ENCODE data around the genes MYBL2, WFDC12 and PI3.

DNA sequence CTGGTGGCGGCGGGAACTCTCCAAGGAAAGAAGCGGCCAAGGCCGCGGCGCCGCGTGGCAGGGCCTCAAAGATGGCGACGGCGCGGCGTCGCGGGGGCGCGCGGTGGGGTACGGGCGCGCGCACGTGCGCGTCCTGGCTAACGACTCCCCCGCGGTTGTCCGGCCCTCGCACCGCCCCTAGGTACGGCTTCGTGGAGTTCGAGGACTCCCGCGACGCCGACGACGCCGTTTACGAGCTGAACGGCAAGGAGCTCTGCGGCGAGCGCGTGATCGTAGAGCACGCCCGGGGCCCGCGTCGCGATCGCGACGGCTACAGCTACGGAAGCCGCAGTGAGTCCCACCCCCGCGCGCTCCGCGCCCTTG, 465 bp downstream of the SRSF6 start:
- PRO-cap: bidirectional peak, plus-strand start at position 192 of the sequence, minus-strand start at position 87 of the sequence

- PRO-cap: bidirectional peak, plus-strand start at chr20:43667114, minus-strand start at chr20:43666963
These were observed at the start of gene MYBL2 for GRCh38 chr20:43666747-43667352. MYBL2 (plus strand) TSS chr20:43667114.

DNA sequence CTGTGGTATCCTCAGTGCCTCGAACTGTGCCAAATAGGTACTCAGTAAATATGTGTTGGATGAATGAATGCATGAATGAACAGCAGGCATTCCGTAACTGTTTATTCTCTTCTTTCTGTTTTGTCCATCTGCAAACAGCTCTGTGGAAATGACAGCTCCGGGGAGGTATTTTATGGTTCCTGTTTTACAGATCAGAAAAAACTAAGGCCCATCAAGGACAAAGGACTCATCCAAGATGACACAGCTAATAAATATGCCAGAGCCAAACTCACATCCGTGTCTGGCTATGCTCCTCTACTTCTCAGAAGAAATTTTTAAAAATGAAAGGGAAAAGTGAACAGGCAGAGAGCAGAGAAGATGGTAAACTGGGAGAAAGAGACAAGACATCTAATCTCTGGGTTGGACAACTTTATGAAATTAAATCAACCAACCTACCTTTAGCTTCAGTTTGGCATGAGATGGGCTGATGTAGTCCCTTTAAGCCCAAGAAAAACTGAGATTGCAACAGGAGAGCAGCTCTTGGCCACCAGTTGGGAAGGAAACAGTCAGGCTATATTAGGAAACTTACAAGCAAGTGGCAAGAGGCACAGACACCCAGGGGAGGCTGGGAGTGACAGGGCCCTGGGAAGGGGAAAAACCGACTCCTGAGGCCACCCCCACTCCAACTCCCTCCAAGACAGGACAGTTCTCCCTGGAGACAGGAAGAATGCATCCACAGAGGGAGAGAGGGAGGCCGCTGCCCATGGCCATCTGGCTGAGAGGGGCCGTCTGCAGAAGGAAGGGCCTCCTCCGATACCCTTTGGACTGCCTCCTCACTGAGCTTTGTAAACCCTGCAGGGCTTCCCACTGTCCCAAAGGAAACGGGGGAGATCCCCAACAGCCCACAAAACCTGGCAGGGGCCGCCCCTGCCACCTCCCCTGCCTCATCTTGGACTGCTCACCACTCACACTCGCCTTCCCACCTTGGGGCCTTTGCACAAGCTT, 20.7 kb downstream of the JPH2 start:
- PRO-cap: no peak

DNA sequence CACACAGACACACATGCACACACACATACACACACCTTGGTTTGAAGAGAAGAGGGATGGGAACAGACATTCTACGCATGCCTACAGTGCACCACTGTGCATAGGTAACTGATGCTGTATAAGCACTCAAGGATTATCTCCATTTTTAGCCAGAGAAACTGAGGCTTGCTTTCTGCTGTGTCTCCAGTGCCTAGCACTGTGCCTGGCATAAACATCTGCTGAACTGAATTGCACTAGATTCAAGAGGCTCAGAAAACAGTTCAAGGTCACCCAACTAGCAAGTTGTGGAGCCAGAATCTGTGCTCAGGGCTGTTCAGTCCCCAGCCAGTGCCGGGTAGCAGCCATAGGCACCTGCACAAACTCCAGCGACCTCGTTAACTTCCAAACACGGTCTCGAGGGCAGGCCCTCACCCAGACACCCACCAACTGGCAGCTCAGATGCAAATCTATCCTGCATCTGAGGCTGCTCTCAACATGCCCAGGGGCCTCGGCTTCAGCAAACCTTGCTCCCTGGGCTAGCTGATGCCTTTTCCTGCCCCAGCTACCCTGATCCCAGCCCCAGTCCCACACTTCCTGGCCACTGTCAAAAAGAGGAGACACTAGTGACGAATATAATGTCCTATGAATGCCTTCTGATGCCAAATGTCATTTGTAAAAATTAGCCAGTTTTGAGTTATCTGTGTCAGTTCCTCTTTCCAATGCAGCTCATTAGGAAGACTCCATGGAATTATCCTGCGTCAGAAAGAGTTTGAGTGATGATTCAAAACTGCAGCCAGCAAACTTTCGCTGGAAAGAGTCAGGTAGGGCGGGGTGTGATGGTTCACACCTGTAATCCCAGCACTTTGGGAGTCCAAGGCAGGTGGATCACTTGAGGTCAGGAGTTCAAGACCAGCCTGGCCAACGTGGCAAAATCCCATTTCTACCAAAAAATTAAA, 3.7 kb downstream of the JPH2 start:
- PRO-cap: unidirectional peak, minus-strand start at position 373 of the sequence

DNA sequence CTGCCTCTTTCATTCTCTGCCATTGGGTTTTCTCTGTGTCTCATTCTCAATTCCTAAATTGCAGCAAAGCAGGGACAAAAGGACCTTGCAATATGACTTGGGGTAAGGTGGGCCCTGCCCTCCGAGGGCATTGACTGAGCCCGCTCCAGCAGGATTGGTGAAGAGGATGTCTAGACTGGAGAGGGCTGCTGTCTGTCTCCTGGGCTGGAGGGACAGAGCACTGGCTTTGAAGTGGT, 278 bp upstream of the R3HDML start:
- PRO-cap: no peak

- PRO-cap: no peak
These were observed 40.1 kb downstream of the HNF4A start for GRCh38 chr20:44395453-44396166.

DNA sequence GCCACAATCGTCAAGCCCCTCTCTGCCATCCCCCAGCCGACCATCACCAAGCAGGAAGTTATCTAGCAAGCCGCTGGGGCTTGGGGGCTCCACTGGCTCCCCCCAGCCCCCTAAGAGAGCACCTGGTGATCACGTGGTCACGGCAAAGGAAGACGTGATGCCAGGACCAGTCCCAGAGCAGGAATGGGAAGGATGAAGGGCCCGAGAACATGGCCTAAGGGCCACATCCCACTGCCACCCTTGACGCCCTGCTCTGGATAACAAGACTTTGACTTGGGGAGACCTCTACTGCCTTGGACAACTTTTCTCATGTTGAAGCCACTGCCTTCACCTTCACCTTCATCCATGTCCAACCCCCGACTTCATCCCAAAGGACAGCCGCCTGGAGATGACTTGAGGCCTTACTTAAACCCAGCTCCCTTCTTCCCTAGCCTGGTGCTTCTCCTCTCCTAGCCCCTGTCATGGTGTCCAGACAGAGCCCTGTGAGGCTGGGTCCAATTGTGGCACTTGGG, 46.0 kb upstream of the TTPAL start:
- PRO-cap: no peak

GRCh38 chr20:44464975-44465641, 10.6 kb upstream of the TTPAL start:
- PRO-cap: no peak

- PRO-cap: no peak
These were observed 16.8 kb downstream of the TTPAL start for GRCh38 chr20:44492422-44492908.

GRCh38 chr20:44576204-44576669, 6.1 kb upstream of the PKIG start:
- PRO-cap: no peak

DNA sequence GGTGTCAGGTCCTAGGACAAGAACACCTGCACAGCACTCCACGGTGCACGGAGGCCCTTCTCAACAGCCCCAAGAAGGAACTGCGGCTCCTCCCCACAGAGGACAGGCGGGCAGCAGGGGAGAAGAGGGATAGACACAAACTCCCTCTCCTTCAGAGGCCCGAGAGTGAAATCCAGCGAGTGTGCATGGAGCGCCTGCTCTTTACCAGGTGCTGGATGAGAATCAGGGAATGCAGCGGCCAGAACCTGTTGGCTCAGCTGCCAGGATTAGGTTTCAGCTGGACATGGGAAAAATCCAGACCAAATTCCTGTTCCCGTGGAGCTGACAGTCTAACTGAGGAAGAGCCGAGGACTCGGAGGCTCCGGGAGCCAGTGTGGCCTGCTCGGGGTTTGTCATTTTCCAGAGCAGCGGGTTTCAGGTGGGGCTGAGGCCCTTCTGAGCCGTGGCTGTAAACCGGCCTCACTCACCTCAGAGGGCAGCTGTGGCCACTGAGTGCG, 27.1 kb downstream of the PKIG start:
- PRO-cap: no peak

- PRO-cap: no peak
These were observed 10.7 kb upstream of the KCNK15 start for GRCh38 chr20:44734929-44735446.

DNA sequence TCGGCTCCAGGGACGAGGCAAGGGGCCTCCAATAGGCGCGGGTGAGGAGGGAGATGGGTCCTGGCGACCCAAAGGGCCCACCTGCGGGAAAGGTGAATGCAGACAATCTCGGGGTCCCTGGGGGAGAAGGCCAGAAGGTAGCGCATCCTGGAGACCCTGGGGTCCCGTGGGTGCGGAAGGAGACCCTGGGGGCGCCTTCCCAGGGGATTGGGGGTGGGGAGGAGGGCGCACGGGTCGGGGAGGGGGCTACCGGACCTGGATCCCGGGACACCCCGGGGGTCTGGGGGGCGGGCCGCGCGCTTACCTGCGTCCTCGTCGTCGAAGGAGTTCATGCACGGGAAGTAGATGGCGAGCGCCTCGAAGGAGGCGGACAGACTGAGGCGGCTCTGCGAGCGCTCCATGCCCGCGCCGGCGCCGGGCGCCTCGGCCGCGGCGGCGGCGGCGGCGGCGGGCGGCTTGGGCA, 444 bp downstream of the RIMS4 start:
- PRO-cap: no peak

GRCh38 chr20:44968894-44969229, 2.5 kb downstream of the STK4 start:
- PRO-cap: no peak

DNA sequence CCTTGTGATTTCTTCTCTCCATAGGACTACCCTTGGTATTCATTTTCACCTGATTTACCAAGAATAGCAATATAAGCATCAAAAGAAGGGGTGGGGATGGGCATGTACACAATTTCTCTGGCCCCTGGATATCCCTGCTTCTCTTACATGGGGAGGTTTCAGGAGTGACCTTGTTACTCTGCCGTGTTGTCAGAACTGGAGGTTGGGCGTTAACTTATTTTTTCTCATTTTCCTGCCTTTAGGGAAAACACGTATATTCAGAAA, 46.1 kb downstream of the KCNS1 start:
- PRO-cap: no peak

GRCh38 chr20:45056349-45057292, 44.3 kb downstream of the KCNS1 start:
- PRO-cap: no peak

DNA sequence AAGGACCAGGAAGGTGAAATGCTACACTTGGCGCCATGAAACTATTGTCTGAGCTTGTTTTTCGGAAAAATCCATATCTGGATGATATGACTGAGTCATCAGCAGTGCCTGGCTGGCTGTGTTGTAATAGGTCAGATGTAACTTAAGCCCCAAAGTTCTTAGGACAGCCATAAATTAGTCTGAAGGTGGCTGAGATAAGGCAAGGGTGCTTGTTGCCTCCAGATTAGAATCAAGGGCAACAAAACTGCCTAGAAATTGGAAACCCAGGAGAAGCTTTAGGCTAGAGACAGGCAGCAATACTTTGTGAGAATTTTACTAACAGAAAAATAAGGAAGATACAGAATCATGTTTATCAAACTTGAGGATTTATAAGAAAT, 29.6 kb downstream of the KCNS1 start:
- PRO-cap: no peak

GRCh38 chr20:45124373-45124570, at the start of gene WFDC12:
WFDC12 (minus strand) TSS chr20:45124465.
- PRO-cap: no peak

- PRO-cap: no peak
These were observed at the start of gene PI3 for GRCh38 chr20:45174381-45175148. PI3 (plus strand) TSS chr20:45174902.

DNA sequence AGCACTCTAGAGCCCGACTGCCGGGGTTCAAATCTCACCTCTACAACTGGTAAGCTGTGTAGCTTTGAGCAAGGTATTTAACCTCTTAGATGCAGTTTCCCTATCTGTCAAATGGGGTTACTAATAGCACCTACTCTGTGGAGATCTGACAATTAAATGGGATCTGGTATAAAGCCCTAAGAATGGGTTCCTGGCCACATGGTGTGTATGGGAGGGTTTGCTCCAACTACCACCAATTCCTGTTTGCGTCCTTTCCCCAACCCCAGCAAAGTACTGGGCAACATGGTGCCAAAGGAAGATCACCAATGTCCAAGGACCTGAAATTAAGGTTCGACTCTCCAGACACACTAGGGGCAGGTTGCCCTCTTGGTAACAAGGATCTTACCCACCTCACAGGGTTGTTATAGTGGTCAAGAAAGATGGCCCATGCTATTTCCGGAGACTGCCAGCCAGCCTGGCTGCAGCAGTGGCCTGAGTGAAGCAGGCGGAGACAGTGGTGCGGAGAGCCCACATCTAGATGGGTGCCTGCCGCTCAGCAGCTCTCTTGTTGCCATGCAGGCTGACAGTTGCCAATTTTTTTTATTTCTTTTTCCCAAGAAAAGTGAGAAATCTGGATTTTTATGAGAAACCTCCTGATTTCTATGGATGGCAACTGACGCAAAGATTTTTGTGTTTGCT, 16.4 kb upstream of the MATN4 start:
- PRO-cap: no peak